ENCODE results near the genes RNF175, TDO2 and PDGFC.

DNA sequence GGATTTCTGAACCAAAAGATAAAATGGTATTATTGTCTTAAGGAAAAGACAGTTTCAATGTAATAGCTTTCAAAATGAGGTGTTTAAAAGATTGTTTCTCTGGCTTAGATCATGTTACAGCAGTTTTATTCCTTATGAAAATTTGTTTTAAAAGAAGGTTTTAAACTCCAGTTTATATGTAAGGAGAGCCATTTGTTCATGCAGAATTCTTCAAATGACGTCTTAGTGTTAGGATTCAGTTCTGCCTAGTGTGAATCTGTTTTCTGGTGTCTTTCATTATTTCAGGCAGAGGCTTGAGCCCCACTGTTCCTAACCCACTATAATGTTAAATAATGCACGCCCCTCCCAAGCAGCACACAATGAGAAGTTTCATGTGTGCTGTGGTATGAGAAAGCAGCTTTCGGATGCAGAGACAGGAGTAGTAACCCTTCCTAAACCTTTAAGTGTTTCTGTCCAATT, 54.4 kb downstream of the TRIM2 start:
- PRO-cap: no peak

DNA sequence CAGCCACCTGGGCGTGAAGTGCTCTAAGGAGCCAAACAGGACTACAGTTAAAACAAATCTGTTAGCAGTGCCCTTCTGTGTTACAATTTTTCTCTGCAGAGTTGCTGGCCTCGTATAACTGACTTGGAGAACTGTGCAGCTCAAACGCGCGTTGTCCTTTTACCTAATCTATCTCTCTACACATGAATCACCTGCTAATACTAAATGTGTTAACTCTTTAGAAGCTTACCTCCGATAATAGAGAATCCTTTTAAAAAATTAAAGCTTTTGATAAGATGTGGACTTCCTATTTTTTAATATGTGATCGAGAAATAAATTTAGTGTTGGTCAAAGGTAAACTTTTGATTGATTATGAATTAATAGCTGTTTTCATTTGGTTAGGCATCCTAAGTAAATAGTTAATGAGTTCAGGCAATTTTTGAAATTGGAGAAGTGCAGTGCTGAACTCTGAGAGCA, 1.3 kb downstream of the MND1 start:
- PRO-cap: no peak

DNA sequence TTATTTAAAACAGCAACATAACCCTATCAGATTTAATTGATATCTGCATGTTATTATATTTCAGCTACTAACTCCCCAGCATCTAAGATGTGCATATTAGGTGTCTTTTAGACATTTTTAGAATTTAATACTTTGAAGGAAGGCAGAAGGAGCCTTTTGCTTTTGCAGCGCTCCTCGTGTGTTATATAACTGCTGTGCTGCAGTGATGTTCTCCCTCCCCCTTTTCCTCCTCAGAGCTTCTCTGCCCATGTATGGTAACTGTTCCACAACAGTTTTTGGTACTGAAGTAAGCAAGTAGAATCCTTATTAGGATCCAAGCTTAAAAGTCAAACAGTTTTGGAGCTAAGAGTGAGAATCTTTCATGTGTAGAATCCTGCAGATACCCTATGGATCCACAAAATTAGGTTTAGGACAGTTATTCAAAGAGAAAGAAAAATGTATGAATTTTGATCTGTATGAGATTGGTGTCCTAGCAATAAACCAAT, 37.0 kb upstream of the TMEM131L start:
- PRO-cap: no peak

- PRO-cap: no peak
Measured at GRCh38 chr4:153486305-153486682, 20.1 kb downstream of the TMEM131L start.

DNA sequence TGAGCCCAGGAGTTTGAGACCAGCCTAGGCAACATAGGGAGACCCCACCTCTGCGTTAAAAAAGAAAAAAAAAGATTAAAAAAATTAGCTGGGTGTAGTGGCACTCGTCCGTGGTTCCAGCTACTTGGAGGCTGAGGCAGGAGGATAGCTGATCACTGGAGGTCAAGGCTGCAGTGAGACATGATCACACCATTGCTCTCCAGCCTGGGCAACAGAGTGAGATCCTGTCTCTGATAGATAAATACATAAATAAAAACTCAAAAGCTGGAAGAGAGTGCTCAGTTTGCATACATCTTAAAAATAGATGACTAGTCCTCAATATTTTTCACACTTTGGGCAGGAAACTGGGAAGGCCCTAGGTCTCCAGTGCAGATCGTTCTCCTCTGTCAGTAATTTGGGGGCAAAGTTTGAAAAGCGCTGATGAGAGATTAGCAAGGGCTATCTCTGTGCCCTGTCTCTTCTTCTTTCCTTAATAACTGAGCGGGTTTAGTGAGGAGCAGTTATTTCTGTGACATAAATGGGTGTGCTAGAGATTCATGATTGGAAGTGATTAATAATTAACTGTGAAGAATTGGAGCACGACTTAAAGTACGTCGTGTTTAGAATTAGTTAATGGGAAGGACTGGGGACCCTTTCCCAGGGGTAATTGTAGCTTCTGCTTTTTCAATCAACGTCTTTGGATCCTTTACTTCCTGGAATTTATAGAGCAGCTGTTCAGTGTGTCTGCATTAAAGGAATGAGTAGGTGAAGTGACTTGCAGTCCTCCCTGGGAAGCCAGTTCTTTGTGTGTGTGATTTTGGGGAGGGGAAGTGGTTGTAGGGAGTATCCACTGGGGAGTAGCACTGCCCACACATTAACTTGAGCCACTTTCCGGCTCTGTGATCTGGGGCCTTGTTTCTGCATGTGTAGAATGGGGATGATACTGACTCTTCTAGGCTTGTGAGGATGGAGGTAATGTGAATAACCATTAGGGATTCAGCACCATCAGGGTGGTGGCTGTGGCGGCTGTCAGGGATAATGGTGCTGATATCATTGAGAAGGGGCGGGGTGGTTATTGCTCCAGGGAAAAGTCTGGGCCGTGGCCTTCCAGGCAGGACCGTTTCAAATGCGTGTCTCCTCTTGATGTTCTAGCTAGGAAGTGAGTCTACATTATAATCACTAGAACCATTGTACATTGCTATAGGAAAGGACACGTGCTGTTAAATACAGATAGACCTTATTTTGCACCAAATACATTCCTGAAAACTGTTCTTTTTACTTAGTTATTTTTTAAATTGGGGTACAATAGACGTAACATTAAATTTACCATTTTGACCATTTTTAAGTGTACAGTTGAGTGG, 54.5 kb downstream of the TMEM131L start:
- PRO-cap: no peak

- PRO-cap: no peak
Measured at GRCh38 chr4:153759805-153760471, at the start of gene RNF175. Gene RNF175 (minus strand): TSS chr4:153760024.

DNA sequence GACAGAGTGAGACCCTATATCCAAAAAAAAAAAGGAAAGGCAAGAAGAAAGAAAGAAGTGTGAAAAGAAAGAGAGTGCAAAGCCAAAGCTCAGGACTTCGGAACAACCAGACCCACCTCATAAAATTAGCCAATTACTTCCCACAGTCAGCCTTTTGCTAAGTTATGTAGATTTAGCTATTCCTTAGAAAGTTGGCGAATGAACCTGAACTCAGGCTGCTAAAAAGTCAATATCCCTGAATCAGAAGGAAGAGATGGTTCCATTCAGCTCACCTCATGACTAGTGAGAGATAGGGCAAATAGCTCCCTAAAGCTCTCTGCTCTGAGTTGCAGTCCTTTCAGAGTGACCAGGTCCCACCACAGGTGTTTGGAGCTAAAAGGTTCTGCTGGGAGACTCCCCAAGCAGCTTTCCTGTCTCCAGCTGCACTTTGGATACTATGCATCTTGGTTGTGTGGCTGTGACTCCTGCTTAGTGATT, 9.0 kb downstream of the FGG start:
- PRO-cap: no peak

DNA sequence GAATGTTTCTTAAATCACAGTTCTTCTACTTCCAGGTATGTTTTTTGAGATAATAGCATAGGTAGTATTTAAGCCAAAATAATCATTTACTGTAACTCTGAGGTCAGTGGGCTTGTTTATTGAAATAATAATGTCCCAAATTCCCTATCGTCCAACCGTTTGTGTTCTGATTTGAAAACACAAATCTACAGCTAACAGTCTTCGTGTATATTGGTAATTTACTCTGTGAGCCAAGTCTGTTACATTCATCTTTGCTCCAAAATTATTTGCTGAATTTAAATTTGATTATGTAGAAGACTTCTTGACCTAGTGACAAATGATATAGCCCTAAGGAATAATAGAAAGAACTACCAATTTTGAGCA, 3.0 kb upstream of the FGG start:
- PRO-cap: no peak

DNA sequence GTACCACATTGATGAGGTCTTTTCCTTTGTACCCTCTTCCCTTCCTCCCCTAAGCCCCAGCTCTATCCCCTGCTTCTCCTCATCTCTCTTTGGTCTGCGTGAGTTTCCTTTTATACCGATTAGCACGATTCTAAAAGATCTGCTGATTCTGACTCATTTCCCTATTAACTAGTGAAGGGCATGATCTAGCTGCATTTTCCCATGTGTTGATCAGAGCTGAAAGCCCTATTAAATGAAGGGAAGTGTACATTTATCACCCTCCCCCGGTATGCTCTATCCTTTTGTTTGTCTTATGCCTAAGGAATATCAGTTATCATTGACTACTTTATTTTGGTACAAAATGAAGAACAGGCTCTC, 181.7 kb upstream of the NPY2R start:
- PRO-cap: no peak

DNA sequence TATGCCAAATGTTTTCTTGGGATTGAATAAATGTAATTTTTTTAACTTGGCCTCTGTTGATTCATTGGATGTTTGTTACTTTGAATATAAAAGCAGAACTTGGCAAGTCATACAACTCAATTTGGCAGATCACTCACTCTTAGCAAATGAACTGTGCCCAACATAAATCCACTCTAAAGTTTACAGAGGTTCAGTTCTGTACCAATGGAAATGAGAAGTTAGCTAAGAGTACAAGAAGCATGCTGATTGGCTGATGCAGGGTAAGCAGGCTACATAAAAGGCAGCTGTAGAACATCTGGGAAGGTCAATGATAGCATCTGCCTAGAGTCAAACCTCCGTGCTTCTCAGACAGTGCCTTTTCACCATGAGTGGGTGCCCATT, at the start of gene TDO2:
TDO2 (plus strand) TSS at position 302 of the 381 bp plus-strand sequence.
- PRO-cap: unidirectional peak, plus-strand start at position 302 of the sequence

- PRO-cap: no peak
Measured at GRCh38 chr4:155909723-155910100, 6.2 kb downstream of the TDO2 start.

DNA sequence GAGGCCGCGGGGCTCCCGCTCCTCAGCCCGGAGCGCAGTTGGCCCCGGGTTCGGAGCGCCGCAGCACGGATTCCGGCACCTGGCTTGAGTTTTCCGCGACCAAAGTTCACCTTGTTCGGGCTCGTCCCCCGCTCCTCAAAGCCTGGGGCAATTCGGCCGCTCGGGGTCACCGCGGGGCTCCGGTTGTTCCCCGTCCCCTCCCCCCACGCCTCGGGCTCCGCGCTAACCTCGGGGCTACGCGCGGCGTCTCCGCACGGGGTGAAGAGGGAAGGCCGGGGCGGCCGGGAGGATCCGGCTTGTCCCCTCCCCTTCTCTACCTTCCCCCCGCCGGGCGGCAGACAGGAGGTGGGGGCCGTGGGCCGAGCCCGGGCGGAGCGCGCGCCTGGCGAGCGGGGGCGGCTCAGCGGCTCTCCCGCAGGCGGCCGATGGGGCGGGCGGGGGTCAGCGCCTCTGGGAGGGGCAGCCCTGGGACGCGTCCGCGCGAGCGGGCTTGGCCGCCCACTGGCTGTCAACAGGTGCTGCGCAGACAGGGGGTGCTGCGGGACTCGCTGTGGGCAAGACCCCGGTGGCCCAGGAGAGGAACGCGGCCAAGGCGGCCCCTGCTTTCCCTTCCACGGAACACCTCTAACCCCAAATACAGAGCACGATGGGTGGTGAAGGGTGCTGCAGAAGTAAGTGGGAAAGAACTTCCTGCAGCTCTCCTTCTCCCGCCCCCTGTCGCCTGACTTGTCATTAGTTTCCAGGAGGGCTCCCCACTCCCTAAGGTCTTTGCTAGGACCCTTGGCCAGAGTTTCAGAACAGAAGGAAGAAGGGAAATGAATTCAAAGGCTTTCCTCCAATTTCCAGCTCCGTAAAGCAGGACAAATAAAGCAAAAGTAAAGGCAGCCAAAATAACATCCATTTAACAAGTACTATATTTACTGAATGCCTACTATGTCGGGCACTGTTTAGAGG, at the start of gene PDGFC:
PDGFC (minus strand) TSS at position 260 of the 954 bp plus-strand sequence.
- PRO-cap: bidirectional peak, plus-strand start at position 344 of the sequence, minus-strand start at position 260 of the sequence; unidirectional peak, minus-strand start at position 626 of the sequence

- PRO-cap: no peak
Measured at GRCh38 chr4:158020271-158020897, 152.4 kb downstream of the GASK1B start.

GRCh38 chr4:158090374-158090581, 82.5 kb downstream of the GASK1B start:
- PRO-cap: no peak

DNA sequence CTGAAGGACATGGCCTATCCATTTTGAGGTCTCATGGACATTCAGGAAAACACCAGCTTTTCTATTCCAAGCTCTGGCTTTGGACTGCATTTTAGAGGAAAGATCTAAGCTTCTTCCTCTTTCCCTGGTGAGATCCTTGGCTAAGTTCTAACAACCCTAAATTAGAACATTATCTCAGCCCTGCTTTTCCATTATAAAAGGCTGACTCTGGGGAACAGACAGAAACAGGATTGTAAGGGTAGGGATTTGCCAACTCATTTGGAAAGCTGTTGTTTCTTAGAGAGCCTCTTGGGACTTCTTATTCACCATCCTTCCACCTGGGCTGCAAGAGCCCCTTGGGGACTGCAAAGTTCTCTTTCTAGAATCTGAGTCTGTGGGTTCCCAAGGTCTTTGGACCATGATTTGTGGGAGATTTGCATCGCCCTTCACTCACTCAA, 119.3 kb downstream of the C4orf45 start:
- PRO-cap: no peak

- PRO-cap: no peak
Measured at GRCh38 chr4:159016707-159017098, 18.3 kb downstream of the C4orf45 start.

GRCh38 chr4:159329378-159330142, 226.7 kb downstream of the RAPGEF2 start:
- PRO-cap: no peak

GRCh38 chr4:159330176-159330748, 227.4 kb downstream of the RAPGEF2 start:
- PRO-cap: no peak

DNA sequence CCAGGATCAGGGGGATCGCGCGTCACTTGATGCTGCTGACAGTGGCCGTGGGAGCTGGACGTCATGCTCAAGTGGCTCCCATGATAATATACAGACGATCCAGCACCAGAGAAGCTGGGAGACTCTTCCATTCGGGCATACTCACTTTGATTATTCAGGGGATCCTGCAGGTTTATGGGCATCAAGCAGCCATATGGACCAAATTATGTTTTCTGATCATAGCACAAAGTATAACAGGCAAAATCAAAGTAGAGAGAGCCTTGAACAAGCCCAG, 250.6 kb downstream of the RAPGEF2 start:
- PRO-cap: no peak

- PRO-cap: no peak
Measured at GRCh38 chr4:159367081-159367561, 264.2 kb downstream of the RAPGEF2 start.